ENCODE measurements around a stretch of chr2.

DNA sequence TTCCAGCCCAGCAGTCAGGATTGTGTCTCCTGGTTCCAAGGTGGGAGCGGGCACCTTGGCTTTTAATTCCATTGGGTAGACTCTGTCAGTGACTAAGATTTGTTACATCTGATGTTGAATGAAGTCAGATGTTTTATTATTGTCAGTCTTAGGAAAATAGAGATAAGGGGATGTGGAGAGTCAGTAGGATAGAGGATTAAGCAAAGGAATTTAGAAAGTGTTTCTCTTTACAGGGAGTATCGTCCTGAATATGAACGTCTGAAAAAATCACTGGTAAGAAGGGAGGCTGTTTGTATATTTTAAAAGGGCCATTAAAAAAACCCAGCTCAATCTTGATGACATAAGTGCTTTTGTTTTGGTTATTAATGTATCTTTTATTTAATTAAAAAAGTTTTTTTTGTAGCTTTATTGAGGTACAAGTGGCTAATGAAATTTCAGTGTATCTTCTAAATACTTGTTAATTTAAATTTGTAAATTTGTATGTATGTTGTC, 12.2 kb downstream of the GPN1 start:
- RRBS, 2 experiments, result no CpG with 5 or more reads among the region's 3 CpGs
CAGE:
- cytosol, long polyA minus RNA, result no peak
- cytosol, long polyA plus RNA, result no peak
- long polyA plus RNA, result no peak
- nucleus, long polyA minus RNA, result no peak
- nucleus, long polyA plus RNA, result no peak

GRCh38 chr2:27665004-27665391, 1.3 kb downstream of the SLC4A1AP start:
- RRBS, 2 experiments, result no CpG with 5 or more reads among the region's 5 CpGs
CAGE:
- cytosol, long polyA minus RNA, result no peak
- cytosol, long polyA plus RNA, result no peak
- long polyA plus RNA, result no peak
- nucleus, long polyA minus RNA, result no peak
- nucleus, long polyA plus RNA, result no peak

DNA sequence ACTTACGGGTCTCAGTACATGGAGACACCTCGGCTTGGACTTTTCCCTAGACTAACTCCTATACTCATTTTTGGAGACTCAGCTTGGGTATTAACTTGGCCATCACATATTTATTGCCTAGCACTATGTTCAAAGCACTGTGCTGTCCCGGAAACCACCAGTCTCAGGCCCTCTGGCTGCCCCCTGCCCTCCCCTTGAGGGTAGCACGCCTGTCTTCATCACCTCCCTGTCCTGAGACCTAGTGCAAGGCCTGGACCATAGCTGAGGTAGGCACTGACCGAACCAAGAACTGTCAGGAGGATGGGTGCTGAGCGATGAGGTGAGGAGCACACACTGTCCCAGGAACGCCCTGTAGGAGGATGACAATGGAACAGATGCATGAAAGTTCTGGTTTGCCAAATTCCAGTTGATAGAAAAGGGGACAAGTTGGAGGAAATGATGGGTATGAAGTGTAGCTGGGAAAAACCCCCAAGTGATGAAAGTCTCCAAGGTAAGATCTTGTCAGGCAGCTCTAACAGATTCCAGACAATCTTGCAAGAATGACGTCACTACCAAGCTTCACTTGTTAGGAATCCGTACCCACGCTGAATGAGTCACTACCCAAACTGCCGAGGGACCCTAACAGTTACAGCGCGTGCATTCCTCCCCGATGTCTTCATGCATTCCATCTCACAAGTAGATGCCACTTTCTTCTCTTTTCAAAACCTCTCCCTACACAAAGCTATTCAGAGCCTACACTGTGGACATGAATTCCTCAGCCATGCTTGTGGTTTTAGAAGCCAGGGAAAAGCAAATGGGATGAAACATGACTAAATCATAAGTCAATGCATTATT, 27.5 kb downstream of the MRPL33 start:
- RRBS, 2 experiments, result no CpG with 5 or more reads among the region's 14 CpGs
CAGE:
- cytosol, long polyA minus RNA, result no peak
- cytosol, long polyA plus RNA, result no peak
- long polyA plus RNA, result no peak
- nucleus, long polyA minus RNA, result no peak
- nucleus, long polyA plus RNA, result no peak

- RRBS, 2 experiments, result no CpG with 5 or more reads among the region's 9 CpGs
CAGE:
- cytosol, long polyA minus RNA, result no peak
- cytosol, long polyA plus RNA, result no peak
- long polyA plus RNA, result no peak
- nucleus, long polyA minus RNA, result no peak
- nucleus, long polyA plus RNA, result no peak
Observed at GRCh38 chr2:27802356-27802986, 31.0 kb downstream of the MRPL33 start.

GRCh38 chr2:27959316-27960069, 69.0 kb downstream of the BABAM2 start:
- RRBS, 2 experiments, result no CpG with 5 or more reads among the region's 4 CpGs
CAGE:
- cytosol, long polyA minus RNA, result no peak
- cytosol, long polyA plus RNA, result no peak
- long polyA plus RNA, result no peak
- nucleus, long polyA minus RNA, result no peak
- nucleus, long polyA plus RNA, result no peak

DNA sequence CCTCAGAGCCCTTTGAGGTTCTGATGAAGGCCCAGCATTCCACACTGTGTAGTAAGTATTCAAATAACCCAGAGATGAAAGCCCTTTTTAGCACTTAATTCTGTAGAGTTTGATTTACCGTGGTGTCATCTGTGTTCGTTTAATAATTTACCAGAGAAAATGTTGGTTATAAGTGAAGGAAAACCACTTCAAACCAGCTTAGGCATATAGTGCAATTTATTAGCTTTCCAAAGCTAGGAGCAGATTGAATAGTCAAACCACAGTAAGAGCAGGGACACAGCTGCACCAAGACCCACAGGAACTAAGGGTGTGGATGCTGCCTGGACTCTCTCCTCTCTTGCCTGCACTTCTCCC, 226.7 kb downstream of the BABAM2 start:
- RRBS, 2 experiments, result no CpG with 5 or more reads among the region's 2 CpGs
CAGE:
- cytosol, long polyA minus RNA, result no peak
- cytosol, long polyA plus RNA, result no peak
- long polyA plus RNA, result no peak
- nucleus, long polyA minus RNA, result no peak
- nucleus, long polyA plus RNA, result no peak

- RRBS, 2 experiments, result no CpG with 5 or more reads among the region's 7 CpGs
CAGE:
- cytosol, long polyA minus RNA, result no peak
- cytosol, long polyA plus RNA, result no peak
- long polyA plus RNA, result no peak
- nucleus, long polyA minus RNA, result no peak
- nucleus, long polyA plus RNA, result no peak
Observed at GRCh38 chr2:28346523-28347132, 46.0 kb upstream of the FOSL2 start.

DNA sequence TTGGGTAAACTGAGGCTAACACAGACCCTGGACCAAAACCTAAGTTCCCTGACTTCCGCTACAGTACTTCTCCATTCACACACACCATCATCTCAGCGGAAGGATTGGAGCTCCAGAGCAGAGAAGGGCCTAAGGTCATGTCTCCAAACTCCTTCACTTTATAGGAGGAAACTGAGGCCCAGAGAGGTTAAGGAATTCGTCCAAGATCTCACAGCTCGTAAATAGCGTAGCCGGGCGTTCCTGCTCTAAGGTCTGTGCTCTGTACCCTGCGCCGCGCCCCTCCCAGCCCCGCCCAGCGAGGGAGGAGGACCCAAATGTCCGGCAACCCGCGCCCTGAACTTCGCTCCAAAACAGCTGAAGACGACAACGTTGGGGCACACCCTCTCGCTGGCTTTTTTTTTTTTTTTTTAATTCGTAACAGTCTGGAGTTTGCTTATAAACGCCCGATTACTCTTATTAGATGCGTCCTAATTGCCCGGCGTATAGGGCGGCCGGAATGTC, 1.1 kb upstream of the FOSL2 start:
- RRBS, 2 experiments, result 2% methylated on average over 5 of the region's 27 CpGs
CAGE:
- cytosol, long polyA minus RNA, result no peak
- cytosol, long polyA plus RNA, result no peak
- long polyA plus RNA, result no peak
- nucleus, long polyA minus RNA, result no peak
- nucleus, long polyA plus RNA, result no peak

DNA sequence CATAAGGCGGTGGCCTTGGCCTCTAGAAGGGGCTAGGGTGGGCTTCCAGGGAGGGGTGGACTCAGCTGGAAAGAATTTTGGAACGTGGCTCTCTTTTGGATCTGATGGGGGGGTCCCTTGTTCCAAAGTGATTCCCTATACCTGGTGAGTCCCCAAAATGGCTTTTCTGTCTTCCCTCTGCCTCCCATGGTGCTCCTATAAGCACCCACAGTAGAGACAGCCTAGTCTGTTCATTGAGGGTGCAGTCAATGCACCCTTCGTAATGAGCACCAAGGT, 2.2 kb downstream of the FOSL2 start:
- RRBS, 2 experiments, result no CpG with 5 or more reads among the region's 3 CpGs
CAGE:
- cytosol, long polyA minus RNA, result no peak
- cytosol, long polyA plus RNA, result no peak
- long polyA plus RNA, result no peak
- nucleus, long polyA minus RNA, result no peak
- nucleus, long polyA plus RNA, result no peak

DNA sequence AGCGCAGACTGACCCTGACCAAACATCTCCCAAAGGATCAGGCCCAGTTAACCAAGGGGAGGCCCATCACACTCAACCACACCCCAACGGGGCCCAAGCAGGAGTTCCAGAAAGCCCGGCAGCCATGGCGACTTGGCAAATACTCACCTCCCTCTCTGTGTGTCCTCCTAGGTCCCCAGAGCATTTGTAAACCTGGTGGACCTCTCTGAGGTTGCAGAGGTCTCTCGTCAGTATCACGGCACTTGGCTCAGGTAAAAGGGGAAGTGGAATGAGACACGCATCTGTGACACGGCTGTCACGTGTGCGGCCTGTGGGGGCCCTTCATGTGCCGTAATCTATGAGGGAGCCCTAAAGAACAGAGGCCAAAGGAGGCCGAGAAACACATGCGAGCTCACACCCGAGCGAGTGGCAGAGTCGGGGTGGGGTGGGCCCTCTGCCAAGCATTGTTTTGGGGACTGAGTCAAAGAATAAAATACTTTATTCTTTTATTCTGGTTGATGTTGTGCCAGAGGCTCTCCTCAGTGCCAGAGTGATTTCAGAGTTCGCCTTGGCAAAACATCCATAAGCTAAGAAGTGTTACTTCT, 43.2 kb downstream of the PLB1 start:
- RRBS, 2 experiments, result no CpG with 5 or more reads among the region's 17 CpGs
CAGE:
- cytosol, long polyA minus RNA, result no peak
- cytosol, long polyA plus RNA, result no peak
- long polyA plus RNA, result no peak
- nucleus, long polyA minus RNA, result no peak
- nucleus, long polyA plus RNA, result no peak

DNA sequence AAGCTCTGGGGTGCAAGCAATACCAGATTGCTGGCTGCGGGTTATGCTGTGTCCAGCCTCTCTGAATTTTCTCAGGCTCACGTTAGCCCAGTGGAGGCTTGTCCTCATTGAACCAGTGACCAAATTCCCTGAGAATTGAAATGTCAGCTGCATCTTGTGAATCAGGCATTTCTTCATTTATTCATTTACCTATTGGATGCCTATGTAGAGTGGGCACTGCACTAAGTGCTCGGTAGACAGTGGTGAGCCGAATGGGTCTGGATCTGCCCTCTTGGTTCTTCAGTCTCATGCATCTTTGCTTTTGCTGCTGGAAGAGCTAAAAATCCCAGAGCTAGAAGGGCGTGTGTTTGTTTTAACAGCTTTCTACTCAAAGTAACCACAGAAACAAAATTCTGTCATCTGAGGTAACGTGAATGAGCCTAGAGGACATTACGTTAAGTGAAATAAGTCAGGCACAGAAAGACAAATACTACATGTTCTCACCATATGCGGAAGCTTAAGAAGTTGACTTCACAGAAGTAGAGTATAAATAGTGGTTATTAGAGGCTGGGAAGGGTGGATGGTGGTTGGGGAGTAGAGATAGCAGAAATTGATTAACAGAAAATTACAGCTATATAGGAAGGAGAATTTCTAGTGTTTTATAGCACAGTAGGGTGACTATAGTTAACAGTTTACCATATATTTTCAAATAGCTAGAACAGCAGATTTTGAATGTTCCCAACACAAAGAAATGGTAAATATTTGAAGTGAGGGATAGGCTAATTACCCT, 119.8 kb downstream of the PLB1 start:
- RRBS, 2 experiments, result no CpG with 5 or more reads among the region's 8 CpGs
CAGE:
- cytosol, long polyA minus RNA, result no peak
- cytosol, long polyA plus RNA, result no peak
- long polyA plus RNA, result no peak
- nucleus, long polyA minus RNA, result no peak
- nucleus, long polyA plus RNA, result no peak

DNA sequence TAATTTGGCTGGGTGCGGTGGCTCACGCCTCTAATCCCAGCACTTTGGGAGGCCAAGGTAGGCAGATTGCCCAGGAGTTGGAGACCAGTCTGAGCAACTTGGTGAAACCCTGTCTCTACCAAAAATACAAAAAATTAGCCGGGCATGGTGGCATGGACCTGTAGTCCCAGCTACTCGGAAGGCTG, 127.8 kb downstream of the PLB1 start:
- RRBS, 2 experiments, result no CpG with 5 or more reads among the region's 4 CpGs
CAGE:
- cytosol, long polyA minus RNA, result no peak
- cytosol, long polyA plus RNA, result no peak
- long polyA plus RNA, result no peak
- nucleus, long polyA minus RNA, result no peak
- nucleus, long polyA plus RNA, result no peak

DNA sequence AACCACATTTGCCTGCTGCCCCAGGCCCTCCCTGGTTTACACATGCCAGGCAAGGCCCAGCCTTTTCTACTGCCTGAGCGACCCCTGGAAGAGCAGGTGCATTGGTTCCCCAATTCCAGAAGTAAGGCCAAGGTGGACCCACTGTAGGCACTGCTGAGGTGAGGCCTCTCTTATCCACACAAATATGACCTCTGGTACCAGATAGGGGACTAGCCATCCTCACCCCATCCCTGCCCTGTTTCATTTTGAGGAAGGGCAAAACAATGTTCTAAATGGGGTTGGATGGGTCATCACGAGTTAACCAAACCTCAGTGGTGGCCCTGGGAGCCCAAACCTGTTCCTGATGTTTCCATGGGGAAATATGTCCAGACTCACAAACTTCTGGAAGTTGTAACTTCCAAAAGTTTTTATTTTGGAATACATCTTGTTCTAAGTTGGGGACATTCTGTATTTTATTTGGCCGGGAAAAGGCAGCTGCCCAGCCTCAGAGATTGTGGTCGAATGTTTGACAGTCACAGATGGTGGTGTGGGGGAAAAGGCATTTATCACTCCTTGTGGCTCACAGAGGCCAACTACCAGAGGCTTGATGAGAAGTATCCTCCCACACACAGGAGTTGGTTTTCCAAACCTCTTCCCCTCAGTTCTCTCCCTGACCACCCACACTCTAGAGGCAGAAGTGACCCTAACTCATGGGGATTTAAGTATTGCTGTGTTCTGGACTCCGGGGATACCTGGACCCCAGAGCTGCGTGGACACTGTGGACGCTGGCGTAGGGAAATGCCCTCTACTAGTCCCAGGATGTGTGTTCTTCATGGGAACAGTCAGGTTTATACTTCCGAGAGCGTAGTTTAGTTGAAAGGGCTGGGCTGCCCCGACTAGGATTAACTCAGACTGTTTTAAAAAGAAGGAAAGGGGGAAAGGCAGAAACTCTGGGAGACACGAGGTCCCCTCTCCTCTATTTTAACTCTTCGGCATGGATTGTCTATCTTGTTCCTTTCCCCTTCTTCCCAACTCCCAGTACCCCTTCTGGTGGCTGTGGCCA, 124.7 kb upstream of the PPP1CB start:
- RRBS, 2 experiments, result no CpG with 5 or more reads among the region's 13 CpGs
CAGE:
- cytosol, long polyA minus RNA, result no peak
- cytosol, long polyA plus RNA, result no peak
- long polyA plus RNA, result no peak
- nucleus, long polyA minus RNA, result no peak
- nucleus, long polyA plus RNA, result no peak

GRCh38 chr2:28631478-28632144, 120.0 kb upstream of the PPP1CB start:
- RRBS, 2 experiments, result no CpG with 5 or more reads among the region's 9 CpGs
CAGE:
- cytosol, long polyA minus RNA, result no peak
- cytosol, long polyA plus RNA, result no peak
- long polyA plus RNA, result no peak
- nucleus, long polyA minus RNA, result no peak
- nucleus, long polyA plus RNA, result no peak

DNA sequence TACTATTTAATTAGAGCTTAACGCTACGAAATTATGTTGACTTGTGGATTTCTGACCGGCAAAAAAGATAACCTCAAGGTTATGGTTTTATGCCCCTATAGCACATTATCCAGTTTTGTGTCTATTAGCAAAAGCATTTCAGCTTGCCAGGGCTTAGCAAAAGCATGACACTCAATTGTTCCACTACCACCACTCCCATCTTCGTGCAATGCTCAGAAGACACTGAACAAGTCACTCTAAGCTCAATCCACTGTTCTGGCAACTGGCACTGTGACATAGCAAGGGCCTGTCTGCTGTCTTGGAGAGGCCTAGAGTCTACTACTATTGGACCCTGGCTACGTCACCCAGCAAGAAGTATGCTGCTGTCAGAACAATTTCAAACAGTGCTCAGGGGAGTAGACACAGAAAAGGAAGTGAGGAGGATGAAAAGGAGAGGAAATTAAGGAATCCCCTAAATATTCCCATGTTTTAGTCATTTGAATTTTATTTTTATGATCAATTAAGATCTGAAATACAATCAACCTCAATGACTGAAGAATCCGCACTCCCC, 103.5 kb upstream of the PPP1CB start:
- RRBS, 2 experiments, result no CpG with 5 or more reads among the region's 6 CpGs
CAGE:
- cytosol, long polyA minus RNA, result no peak
- cytosol, long polyA plus RNA, result no peak
- long polyA plus RNA, result no peak
- nucleus, long polyA minus RNA, result no peak
- nucleus, long polyA plus RNA, result no peak

- RRBS, 2 experiments, result under 1 to 1% methylated on average over 18 to 20 of the region's 54 CpGs
CAGE:
- cytosol, long polyA minus RNA, result no peak
- cytosol, long polyA plus RNA, result no peak
- long polyA plus RNA, result no peak
- nucleus, long polyA minus RNA, result no peak
- nucleus, long polyA plus RNA, result no peak
Observed at GRCh38 chr2:28752199-28752719, 629 bp downstream of the PPP1CB start.

GRCh38 chr2:28776562-28777274, 25.1 kb downstream of the PPP1CB start:
- RRBS, 2 experiments, result no CpG with 5 or more reads among the region's 7 CpGs
CAGE:
- cytosol, long polyA minus RNA, result no peak
- cytosol, long polyA plus RNA, result no peak
- long polyA plus RNA, result no peak
- nucleus, long polyA minus RNA, result start-site peak on the plus strand at chr2:28776815-28777330, 30 reads
- nucleus, long polyA plus RNA, result no peak

DNA sequence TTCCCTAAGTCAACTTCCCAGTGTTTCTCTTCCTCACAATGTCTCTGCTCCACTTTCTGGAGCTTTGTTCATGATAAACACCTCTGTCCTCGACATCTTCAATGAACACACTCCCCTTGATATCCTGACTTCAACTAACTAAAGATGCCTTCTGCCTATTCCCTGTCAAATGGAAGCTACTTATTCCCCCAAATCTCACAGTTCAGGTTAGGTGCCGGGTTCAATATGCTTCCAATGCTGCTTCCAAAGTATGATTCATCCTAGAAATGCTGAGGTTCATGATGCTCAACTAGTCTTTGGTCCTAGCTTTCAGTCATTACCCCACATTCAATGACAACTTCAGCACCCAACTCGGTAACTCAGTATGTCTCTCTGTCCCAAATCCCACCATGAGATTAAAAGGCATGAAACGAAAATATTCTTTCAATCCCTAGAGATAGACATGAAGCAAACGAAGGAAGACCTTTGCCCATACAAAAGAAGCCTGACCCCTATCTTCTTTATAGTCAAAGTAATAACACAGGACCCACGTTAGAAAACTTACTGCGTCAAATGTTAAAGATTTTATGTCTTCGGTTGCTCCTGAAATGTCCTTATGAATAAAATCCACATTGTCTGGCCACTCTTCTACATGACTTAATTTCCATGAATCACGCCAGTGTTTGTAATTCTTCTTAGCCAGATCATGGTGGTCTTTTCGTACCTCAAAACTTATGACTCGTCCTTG, 9.4 kb downstream of the TRMT61B start:
- RRBS, 2 experiments, result no CpG with 5 or more reads among the region's 11 CpGs
CAGE:
- cytosol, long polyA minus RNA, result no peak
- cytosol, long polyA plus RNA, result no peak
- long polyA plus RNA, result no peak
- nucleus, long polyA minus RNA, result no peak
- nucleus, long polyA plus RNA, result no peak

- RRBS, 2 experiments, result no CpG with 5 or more reads among the region's 2 CpGs
CAGE:
- cytosol, long polyA minus RNA, result no peak
- cytosol, long polyA plus RNA, result start-site peak on the plus strand at chr2:28942329-28942362, 70 and 92 reads in 2 replicates
- long polyA plus RNA, result no peak
- nucleus, long polyA minus RNA, result no peak
- nucleus, long polyA plus RNA, result start-site peak on the plus strand at chr2:28942329-28942365, 70 and 44 reads in 2 replicates
Observed at GRCh38 chr2:28942093-28942467, 39.0 kb upstream of the TOGARAM2 start.

GRCh38 chr2:29017896-29018449, 36.9 kb downstream of the TOGARAM2 start:
- RRBS, 2 experiments, result no CpG with 5 or more reads among the region's 13 CpGs
CAGE:
- cytosol, long polyA minus RNA, result no peak
- cytosol, long polyA plus RNA, result no peak
- long polyA plus RNA, result no peak
- nucleus, long polyA minus RNA, result no peak
- nucleus, long polyA plus RNA, result no peak

Measured in HepG2 (cell line).